HTR-8/SVneo (cell line): Measurements from ENCODE around the genes DNAJC9, ANXA7 and AP3M1.

DNA sequence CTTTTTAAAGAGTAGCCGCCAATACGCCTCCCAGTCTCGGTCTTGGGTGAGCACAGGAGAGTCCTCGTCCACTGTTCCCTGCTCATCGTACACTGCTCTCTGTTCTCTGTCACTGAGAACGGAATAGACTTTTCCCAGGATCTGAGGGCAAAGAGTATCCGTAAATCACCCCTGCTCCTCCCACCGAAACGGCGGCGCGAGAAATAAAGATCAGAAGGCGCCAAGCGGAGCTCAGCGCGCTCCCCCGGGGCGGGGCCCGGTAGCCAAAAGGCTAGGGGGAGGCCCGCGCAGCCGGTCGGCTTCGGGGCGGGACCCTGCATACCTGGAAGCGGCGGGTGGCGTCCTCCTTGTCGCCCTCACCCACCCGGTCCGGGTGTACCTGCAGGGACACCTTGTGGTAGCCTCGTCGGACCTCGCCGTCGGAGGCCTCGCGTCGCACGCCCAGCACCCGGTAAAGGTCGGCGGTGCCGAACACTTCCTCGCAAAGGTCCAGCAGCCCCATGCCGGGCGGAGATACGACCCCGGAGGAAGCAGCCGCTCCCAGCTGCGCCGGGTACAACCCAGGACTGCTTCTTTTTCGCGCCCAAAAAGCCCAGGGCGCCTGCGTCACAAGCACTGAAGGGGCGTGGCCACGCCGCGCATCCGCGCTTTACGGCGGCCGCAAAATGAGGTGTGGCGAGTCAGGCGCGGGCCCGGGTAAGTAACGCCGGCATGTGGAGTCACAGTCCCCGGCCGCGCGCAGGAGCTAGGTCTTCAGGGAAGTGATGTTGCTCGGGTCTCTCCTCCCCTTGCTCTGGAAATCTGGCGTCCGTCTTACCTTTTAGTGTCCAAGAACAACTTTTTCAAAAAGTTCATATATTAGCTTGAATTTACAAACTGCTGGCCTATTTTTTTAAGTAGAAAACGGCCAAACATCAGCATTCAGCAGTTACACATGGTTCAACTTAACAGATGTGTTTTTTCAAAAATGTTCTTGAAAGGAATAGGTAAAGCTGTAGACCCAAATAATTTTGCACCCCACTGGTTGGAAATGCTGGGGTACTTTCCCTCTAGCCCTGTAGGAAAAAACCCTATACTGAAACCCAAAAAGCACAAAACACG is at the start of gene DNAJC9:
TSS of gene DNAJC9 (minus strand) at position 568 of the 1,101 bp plus-strand sequence.
- RRBS: 1% methylated on average over 18 of the region's 80 CpGs

- RRBS: no CpG with 5 or more reads among the region's 4 CpGs
Measured at GRCh38 chr10:73357186-73357572, 1.5 kb downstream of the CFAP70 start.

DNA sequence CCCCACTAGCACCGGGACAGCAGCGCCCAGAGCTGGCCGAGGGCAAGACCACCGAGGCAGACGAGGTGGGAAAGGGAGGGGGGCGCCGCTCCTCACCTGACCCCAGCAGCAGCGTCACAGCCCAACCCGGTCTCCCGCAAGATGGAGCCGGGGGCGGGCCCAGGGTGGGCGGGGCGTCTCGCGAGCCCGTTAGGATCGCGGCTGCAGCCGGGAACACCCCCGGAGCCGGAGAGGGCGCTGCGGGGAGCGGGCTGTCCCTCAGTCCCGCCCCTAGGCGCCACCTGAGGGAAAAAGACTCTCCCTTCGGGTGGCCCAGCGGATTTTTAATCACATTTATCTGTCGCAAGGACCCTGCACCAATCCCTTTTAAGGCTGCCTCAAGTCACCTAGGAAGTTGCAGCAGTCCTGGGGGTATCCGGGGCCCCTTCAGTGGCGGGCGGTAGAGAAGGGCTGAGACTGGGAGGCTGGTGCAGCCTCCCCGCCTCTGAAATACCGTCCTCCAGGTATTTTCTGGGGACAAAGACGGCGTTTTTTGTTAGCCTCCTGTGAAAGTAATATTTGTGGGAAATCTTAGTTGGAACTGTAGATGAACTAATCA is at the start of gene ANXA7:
TSS of gene ANXA7 (minus strand) at position 143 of the 598 bp plus-strand sequence.
- RRBS: 2% methylated on average over 15 of the region's 37 CpGs

DNA sequence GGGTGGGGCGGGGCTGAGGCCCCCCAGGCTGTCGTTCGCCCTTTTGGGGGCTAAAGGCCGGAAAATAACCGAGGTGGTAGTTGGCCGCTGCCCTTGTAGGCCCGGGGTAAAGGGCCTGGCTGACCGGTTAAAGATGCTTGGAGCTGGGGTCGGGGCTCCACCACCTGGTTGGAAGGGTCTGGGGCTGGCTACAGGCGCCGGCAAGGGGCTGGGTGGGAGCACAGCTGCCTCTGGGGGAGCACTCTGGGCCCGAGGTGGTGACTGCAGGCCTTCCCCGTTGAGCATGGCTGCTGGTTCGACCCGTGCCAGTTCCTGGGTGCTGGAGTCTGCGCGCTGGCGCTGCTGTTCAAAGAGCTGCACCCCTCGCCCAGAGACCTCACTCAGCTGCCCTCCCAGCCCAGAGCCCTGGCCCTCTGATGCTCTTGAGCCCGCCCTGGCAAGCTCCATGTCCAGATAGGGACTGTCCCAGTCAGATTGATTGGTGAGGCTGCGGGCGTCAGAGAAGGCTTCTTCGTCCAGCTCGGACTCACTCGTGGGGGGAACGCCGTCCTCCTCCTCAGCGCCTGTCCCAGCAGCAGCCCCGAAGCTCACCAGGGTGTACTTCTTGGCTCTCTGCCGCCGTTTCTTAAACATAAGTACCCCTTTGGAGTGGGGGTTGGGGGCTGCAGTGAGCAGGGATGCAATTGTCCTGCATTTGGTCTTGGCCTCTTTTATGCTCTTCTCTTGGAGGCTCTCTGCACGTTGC is 7.0 kb upstream of the MYOZ1 start:
- RRBS: 94% methylated on average over 4 of the region's 32 CpGs

GRCh38 chr10:73650744-73651390 is 5.0 kb downstream of the SYNPO2L start:
- RRBS: no CpG with 5 or more reads among the region's 5 CpGs

DNA sequence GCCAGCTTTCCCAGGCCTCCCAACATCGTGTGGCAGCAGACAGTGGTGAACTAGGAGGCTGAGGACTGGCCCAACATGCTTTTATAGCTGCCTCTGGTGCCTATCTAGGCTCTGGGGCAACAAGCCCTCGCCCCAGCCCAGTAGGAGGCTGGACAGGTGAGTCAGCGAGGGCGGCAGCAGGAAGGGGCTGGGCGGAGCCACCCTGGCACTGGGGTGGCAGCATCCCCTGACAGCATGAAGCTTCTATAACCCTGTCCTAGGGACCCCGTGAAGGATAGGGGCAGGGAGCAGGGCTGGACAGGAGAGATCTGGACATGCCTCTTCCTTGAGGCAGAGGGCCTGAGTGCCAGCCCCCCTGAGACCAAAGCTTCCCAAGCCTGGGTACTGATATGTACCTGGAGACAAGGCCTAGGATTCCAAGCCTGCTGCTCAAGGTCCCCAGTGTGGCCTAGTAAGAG is 7.9 kb upstream of the SYNPO2L start:
- RRBS: no CpG with 5 or more reads among the region's 6 CpGs

- RRBS: under 1% methylated on average over 10 of the region's 68 CpGs
Measured at GRCh38 chr10:73729634-73730971, 14.1 kb upstream of the SEC24C start.

- RRBS: 98% methylated on average over 3 of the region's 17 CpGs
Measured at GRCh38 chr10:73850770-73851444, 23.4 kb downstream of the CAMK2G start.

DNA sequence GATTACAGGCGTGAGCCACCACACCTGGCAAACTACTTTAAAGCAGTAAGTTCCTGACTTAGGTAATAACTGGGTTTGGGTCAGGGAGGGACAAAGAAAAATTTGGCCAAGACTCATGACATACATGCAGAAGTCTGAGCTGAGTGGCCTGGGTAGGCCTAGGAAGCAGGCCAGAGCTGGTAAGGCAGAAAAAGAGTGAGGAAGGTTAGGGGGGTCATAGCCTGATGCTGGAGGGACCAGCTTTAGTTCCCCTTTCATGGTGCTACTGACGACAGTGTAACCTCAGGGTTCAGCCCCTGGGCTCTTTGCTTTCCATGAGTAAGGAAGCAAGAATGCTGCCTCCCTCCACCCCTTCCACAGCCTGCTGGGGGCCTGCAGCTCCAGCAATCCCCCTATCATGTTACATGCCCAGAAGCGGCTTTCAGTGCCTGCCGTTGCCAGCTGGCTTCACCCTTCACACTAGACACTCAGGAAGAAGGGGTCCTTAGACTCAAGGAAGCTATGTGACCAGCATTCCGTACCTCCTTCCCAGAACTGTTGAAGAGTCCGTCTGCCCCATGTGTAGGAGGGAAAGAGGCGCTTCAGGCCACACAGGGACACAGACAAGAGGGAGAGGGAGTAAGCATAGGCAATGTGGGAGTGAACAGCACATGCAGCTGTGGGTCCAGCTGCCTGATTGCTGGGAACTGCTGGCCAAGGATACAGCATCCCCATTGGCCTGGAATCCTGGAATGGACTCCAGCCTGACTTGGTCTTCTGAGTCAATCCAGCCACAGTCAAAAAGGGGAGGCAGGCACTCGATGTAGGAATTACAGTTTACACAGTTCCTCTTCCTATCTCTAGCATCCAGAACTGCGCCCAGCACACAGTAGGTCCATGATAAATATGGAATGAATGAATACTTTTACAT is 4.2 kb upstream of the PLAU start:
- RRBS: no CpG with 5 or more reads among the region's 9 CpGs

DNA sequence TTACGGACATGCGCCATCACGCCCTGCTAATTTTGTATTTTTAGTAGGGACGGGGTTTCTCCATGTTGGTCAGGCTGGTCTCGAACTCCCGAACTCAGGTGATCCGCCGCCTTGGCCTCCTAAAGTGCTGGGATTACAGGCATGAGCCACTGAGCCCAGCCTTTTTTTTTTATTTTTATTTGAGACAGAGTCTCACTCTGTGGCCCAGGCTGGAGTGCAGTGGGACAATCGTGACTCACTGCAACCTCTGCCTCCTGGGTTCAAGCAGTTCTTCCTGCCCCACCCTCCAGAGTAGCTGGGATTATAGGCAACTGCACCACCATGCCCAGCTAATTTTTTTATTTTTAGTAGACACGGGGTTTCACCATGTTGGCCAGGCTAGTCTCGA is 32.7 kb upstream of the VCL start:
- RRBS: no CpG with 5 or more reads among the region's 11 CpGs

GRCh38 chr10:74113866-74114700 is 36.5 kb downstream of the AP3M1 start:
- RRBS: no CpG with 5 or more reads among the region's 16 CpGs

DNA sequence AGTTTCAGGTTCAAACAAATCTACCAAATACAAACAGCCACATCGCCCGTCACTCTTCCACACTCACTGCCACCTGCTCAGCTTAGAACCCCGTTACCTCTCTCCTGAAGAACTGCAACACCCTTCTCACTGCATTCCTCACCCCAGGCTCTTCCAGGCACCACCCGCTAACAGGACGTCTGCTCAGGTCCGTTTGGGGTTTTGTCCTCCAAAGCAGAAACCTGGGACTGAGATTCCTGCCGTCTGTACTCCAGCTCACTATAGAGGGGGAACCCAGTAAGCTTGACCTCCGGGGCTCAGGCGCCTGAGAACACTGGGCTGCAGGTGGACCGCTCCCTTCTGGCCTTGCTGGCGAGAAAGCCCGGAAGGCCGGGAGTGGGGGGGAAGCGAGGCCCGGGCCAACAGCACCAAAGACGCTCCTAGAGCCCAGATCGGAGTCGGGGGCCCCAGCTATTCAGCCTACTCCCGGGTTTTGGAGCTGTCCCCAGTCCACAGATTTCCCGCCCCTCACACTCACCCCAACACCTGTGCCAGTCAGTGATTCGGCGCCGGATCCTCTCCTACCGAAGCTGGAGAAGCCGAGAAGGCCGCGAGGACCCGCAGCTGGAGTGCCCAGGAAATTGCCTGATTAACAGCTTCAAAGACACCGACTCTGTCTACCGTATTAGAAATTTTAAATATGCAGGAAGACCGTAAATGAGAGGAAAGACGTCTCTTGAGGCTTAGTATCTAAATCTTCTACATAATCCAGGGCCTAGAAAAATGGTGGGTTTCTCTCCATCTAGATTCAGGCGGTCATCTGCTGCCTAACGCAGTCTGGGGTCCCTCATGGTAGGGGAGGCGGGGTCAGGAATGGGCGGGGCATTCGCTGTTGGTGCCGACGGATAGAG is at the start of gene AP3M1:
TSS of gene AP3M1 (minus strand) at position 591 of the 890 bp plus-strand sequence.
- RRBS: 2% methylated on average over 13 of the region's 39 CpGs

- RRBS: no CpG with 5 or more reads among the region's 8 CpGs
Measured at GRCh38 chr10:74738888-74739491, 87.4 kb upstream of the KAT6B start.

DNA sequence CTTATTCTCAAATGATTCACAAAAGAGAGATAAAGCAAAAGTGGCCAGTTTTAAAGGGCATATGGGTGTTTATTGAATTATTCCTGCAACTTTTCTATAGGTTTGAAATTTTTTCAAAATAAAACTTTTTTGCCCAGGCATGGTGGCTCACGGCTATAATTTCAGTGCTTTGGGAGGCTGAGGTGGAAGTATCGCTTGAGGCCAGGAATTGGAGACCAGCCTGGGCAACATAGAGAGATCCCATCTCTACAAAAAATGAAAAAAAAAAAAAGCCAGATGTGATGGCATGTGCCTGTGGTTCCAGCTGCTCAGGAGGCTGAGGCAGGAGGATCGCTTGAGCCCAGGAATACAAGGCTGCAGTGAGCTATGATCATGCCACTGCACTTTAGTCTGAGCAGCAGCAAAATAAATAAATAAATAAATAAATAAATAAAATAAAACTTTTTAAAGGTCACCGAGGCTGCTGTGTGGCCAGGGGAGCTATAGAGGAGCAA is 46.7 kb downstream of the KAT6B start:
- RRBS: no CpG with 5 or more reads among the region's 4 CpGs

DNA sequence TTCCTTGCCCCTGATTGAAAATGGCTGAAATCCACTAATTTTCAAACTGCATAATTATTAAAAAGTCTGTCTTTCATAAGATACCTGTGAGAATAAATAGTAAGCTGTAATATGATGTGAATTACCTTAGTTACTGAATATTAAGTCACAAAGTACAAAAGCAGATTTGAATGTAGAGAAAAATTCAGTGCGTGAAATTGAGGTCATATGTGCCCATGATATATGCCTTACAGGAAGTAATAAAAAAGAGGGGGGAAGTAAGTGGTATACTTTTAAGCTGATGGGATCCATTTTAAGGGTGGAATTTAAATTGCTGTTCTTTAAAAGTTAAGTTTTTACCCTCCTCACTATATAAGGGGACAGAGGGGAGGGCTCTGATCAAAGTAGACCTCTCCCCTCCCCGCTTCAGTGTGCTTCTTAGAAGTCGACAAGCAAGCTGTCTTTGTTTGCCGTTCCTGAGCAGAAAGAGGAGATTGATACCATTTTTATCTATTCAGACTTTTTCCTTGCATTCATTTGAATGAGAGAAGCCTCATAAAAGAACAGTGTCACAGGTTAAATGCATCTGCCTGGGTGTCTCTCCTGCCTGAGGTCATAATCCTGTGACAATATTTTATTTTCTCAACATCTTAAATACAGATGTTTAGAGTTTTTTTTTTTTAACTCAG is 105.6 kb downstream of the DUSP29 start:
- RRBS: no CpG with 5 or more reads among the region's 4 CpGs

DNA sequence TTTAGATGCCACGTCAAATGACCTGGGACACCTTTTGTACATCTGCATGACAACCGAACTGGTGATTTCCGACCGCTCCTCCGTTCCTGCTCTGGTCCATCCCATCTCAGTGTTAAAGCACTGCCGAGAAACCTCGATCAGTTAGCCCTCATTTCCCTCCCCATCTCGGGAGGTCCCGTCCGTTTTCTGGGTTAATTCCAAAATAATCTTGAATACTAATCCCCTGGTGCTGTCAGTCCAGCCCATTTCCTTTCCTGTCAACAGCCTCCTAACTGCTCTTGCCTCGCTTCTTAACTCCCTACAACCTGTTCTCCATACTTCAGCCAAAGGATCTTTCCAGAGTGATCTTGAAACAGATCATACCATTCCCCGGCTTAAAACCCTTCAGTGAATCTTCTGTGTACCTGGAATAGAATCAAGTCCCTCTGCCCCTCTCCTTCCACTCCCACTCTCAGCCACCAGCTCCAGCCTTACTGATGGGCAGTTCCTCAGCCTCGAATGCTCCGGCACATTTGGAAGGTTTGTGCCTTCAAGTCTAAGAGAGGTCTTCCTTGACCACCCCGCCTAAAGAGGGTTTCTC is 38.4 kb downstream of the DUSP29 start:
- RRBS: 92% methylated on average over 3 of the region's 15 CpGs

- RRBS: no CpG with 5 or more reads among the region's 4 CpGs
Measured at GRCh38 chr10:75263686-75264273, 28.0 kb upstream of the COMTD1 start.

DNA sequence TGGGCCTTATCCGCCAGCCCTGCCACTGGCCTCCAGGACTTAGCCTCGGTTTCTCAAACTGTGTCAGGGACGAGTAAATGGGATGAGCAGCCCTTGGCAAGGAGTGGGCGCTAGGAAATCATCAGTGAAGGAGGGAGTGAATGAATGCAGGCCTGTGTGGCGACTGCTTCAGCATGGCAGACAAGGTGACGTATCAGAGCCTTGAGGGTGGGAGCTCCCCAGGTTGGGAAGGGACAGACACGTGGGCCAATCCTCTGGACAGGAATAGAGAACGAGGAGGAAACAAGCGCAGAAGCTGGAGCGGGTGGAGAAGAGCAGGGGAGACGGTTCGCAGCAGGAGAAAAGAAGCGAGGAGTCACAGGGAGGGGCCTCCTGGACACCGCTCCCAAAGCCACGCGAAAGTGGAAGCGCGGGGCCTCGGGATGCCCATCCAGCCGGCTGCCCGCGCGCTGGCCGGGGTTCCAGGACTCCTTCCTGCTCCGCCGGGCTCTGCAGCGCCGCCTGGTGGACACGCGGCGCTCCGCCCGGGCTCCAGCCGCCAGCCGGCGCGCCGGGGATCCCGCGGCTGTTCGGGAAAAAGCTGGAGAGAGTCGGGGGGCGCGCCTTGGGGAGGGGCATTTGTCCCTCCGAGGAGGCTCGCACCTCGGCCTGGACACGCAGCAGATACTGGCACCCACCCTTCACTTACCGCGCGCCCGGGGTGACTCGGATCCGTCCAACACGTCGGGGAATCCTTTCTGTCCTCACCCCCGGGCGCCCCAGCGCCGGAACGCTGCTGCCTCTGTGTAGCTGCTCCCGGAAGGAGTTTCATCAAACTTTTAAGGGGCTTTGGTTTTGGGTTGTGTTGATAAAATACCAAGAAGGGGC is 6.3 kb downstream of the ZNF503 start:
- RRBS: 69% methylated on average over 15 of the region's 62 CpGs

- RRBS: no CpG with 5 or more reads among the region's 11 CpGs
Measured at GRCh38 chr10:75498093-75498653, 66.7 kb downstream of the LRMDA start.